H7 (cell line): ENCODE results near the gene E2F7.

GRCh38 chr12:76346907-76347445 is 1.2 kb downstream of the BBS10 start:
- RAMPAGE, long total RNA: no peak

- RAMPAGE, long total RNA: no peak
Measured at GRCh38 chr12:76611386-76612173, 52.0 kb upstream of the OSBPL8 start.

DNA sequence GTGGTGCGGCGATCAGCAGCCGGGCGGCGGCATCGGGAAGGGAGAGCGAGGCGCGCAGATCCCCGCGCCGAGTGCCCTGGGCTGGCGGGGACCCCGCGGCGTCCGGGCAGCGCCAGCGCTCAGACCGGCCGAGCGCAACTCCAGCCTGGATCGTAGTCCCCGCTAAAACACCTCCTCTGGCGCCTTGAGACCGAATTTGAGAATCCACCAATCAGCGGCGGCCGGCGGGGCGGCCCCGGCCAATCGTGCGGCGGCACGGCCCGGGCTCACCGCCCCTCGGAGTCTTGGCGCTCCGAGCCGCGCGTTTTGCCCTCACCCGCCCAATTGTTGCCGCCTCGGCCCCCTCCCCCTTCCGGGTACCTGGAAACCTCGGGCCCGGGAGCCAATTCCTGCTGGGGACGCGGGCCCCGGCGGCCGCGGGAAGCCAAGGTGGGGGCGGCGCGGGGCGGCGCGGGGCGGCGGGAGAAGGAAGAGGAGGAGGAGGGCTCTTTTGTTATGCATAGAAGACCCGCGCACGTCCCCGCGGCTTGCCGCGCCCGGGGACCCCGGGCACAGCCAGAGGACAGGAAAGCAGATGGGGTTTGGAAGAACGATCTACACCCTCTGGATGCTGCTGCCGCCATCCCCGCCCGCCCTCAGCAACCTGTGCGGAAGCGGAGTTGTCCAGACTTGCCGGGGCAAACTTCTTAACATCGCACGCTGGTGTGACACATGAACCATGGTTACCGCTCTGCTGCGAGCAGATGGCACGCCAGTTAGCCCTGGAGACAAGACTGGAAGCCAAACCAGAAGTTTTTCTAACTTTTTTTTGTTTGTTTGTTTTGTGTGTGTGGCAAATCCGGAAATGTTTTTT is at the start of gene E2F7:
TSS of gene E2F7 (minus strand) at position 158 of the 853 bp plus-strand sequence.
- RAMPAGE, long total RNA: no peak

DNA sequence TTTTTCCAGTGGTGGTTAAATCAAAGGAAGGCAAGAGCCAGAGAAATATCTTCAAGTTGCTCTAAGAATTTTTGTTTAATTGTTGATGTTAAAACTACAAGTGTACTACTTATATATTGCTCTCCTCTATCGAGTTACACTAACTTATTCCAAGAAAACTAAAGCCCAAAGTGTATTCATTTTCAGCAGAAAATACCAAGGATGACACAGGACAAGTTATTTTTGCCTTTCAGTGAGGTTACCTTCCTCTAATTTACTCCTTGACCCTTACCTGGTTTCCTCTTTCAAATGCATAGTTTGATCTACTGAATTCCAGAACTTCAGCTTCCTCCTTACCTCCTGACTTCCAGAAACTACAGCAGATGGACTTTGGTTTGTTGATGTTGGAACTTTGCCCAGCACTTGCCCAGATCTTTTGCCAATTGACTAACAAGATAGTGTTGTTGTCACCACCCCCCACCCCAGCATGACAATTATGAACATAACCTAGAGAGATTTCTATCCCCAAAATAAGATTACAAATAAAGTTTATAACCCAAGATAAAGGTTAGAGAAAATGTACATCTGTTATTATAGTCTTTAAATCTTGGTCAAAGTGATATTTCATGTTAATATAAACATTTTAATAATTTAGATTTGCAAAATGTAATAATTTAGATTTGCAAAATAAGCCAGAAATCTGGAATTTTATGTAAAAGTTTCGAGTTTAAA is 63.2 kb downstream of the NAV3 start:
- RAMPAGE, long total RNA: no peak

- RAMPAGE, long total RNA: no peak
Measured at GRCh38 chr12:77940736-77941221, 110.1 kb downstream of the NAV3 start.

DNA sequence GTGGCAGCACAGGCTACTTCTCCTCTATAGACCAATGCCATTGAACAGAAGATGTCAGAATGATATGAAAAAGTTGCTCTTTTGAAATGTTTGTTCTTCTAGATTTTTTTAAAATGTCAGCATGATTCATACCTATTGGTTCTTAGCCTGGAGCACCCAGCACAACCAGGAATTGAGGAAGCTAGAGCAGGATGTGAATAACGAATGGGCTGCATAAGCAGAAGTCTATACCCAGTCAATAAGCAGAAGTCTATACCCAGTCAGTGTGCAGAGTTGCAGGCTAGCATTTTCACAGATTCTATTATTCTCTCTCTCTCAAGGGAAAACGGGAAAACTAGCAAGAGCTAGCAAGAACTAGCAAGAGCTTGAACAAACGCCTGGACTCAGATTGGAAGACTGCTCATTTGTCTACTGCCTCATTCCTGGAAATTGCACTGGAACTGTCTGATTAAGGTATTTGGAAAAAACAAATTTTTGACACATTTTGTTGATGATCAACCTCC is 113.0 kb downstream of the SYT1 start:
- RAMPAGE, long total RNA: no peak

DNA sequence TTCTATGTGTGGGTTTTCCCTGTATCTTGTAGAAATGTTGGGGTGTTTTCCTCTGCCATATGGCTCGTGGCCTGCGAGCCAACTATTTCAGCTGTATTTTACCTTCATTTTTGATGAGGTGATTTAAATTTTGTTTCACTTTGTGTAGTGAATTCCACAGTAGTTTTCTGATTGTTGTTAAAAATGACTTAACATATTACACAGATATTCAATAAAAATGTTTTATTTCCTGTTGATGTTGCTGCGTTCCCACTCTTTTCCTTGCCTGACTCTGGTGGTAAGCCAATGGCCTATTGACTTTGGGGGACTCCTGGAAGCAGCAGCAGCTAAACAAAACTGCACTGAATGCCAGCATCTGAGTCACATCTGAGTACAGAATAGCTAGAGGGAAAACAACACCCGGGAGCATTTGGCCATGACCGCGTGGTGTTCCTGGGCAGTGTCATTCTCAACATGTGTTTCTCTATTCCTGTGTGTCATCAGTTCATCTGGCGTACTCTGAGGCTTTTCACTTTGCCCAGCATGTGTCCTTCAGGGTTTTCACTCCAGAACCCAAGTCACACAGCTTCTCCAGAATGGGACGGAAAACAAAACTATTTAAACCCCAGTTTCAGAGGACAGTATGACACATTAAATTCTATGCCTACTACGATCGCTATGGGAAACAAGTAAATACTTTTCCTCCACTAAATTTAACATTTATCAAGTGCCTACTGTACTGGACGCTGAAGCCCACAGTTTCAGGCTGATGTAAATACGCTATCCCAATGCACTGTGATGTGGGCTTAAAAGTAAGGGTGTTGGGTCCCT is 238.8 kb downstream of the PAWR start:
- RAMPAGE, long total RNA: no peak

GRCh38 chr12:79605092-79605373 is 85.7 kb downstream of the PAWR start:
- RAMPAGE, long total RNA: no peak

- RAMPAGE, long total RNA: no peak
Measured at GRCh38 chr12:79798353-79798747, 107.6 kb upstream of the PAWR start.

GRCh38 chr12:80103075-80103491 is 3.7 kb downstream of the OTOGL start:
- RAMPAGE, long total RNA: start-site peak on the minus strand at chr12:80103349-80103357, 46 reads

- RAMPAGE, long total RNA: no peak
Measured at GRCh38 chr12:80130189-80130728, 30.9 kb downstream of the OTOGL start.

GRCh38 chr12:80445075-80445663 is 1.1 kb downstream of the PTPRQ start:
- RAMPAGE, long total RNA: no peak

DNA sequence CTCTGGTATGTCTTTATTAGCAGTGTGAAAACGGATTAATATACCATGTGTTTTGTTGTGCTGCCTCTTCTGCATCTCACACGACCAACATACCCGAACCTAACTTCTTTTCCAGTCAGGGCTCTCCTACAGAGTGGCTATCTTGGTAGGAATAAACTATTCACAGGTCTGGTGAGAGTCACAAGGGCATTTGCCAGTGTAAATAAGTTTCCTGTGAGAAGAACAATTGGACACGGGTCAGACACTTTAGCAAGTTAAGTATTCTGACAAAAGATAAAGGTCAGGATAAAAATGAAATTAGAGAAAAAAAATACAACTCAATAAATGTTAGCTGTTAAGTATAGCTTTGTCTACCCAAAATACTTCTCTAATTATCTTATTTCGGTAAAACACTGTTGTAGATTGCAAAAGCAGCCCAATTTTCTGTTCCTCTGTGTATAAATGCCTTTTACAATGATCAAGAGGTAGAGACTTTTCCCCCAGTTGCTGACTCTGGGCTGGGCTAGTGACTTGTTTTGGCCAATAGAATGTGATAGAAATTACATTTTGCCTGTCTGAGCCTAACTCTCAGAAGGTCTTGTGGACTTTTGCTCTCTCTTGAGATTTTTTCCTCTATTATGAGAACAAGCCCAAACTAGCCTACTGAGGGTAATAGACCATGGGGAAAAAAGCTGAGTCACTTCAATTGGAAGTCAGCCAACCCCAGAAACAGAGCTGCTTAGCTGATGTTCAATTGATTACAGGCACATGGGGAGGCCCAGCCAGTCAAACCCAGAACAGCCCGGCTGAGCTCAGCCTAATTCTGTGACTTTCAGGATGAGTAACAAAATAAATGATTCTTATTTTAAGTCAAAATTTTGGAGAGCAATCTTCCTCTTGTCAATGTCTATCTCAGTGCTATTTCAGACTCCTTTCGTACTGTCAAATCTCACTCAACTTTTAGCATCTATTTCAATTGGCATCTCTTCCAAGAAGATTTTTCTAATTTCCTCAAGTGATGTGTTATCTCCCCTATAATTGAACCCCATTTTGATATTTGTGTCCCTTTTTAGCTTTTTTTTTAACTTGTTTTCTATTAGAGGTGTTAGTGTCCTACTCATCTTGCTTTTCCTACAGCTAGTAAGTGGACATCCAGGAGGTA is 61.3 kb downstream of the MYF5 start:
- RAMPAGE, long total RNA: no peak

DNA sequence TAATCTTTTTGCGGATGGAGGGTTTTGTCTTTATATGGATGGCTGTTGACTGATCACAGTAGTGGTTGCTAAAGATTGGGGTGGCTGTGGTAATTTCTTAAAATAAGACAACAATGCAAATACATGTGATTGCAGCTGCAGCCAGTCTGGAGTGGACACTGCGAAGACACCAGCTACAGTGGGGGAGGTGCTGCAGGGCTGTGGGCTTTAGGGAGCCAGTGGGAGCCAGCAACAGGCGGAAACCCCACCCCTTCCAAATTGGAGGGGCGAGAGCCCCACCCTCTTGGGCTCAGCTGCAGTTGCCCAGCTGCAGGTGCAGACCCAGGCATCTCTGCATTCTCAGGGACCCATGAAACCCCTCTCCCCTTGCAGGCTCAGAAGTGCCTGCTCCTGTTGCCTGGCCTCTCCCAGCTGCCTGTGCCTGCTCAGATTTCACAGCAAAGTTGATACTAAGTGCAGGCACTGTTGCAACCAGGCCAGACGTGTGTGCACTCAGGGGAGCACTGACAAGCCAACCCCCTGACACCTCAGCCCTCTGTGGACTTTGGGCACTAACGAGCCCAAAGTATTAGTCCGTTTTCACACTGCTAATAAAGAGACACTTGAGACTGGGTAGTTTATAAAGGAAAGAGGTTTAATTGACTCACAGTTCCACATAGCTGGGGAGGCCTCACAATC is 104.9 kb downstream of the MYF5 start:
- RAMPAGE, long total RNA: no peak

- RAMPAGE, long total RNA: no peak
Measured at GRCh38 chr12:81209168-81209922, 131.5 kb downstream of the ACSS3 start.

DNA sequence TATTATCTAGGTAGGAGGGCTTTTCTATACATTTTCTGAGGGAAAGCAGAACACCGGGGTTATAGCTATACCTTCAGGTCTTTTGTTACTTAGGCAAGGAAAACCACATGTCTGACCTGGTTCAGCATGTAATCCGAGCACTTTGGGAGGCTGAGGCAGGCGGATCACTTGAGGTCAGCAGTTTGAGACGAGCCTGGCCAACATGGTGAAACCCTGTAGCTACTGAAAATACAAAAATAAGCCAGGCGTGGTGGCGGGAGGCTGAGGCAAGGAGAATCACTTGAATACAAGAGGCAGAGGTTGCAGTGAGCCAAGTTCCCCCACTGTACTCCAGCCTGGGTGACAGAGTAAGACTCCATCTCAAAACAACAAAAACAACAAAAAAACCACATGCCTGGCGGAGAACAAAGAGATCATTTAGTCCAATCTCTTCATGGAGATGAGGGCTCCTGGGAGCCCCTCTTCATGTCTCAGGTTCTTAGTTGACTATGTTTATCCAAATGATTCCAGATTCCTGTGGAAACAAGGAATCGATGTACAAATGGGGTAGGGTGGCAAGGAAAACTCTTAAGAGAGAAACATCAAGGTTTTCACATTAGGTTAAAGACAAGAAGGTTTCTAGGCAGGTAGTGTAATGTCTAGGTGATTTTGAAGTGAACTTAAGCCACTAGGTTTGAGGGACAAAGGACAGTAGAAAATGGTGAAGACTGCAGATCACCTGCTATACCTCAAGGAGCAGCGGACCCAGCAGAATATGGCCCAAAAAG is 177.7 kb downstream of the ACSS3 start:
- RAMPAGE, long total RNA: no peak

- RAMPAGE, long total RNA: no peak
Measured at GRCh38 chr12:81297534-81298063, 219.7 kb downstream of the ACSS3 start.

DNA sequence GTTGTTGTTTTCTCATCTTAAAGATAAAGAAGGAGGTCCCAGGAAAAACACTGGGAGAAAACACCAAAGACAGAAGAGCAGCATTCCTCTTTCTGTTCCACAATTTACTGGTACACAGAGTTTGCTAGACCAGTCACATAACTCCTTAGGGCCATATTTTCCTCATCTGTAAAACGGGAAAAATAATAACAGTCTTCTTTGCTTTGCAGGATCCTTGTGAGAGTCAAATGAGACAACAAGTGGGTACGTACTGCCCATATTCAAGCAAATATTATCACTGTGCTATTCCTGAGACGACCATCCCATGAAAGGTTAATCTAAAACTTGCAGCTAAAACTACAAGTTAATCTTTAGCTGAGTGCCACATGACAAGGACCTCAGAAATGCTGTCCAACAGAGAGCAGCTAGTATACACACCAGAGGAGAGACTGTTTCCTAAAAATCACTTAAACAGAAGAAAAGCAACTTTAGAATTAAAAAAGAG is 162.8 kb upstream of the TMTC2 start:
- RAMPAGE, long total RNA: no peak

DNA sequence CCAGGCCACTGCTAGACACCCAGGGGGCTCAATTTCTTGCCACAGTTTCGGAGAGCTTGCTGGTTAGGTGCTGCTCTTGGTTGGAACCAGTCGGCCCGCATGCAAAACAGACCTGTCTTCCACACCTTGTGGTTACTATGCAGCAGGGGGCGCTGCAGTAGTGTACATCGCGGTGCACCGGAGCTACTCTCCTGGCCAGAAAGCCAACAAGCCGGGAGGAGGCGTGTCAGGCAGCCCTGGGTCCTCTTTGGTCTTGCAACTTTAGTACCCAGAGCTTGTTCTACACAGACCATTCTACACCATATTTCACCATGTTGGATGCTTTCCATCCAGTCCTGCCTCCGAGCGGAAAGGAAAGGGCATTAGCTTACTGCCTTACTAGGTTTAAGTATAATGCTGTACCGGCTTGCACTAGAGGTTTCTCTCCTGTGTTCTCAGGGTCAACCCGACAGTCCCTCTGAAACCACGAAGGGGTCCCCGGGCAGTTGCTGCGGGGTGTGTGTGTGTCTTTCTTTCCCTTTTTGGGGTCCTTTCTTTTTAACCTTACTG is 908 bp upstream of the TMTC2 start:
- RAMPAGE, long total RNA: no peak

GRCh38 chr12:82813908-82814641 is 127.4 kb downstream of the TMTC2 start:
- RAMPAGE, long total RNA: no peak